Endometrial microvascular endothelial cells (primary cell): Measurements from ENCODE around the gene SEPTIN8.

DNA sequence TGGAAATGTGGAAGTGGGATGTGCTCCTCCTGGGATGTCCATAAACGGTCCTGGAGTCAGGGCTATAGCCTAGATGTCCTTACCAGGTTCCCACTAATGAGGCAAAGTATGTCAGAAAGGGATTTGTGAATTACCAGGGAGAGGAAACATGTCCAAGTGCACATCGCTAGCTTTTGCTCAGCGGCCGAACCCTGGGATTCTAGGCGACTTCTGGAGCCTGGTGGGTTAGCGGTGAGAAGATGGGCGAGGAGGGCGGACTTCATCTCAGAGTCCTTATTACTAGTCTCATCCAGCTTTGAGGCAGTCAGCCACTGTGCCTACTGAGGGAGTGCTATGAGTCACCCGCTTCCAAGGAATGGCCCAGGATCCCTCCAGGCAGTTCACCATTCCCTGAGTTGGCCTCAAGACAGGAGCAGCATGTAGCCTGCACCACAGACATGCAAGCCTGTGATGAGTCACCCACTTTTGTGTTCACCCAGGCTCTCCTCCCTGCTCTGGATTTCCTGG is 20.0 kb downstream of the SLC22A5 start:
- RAMPAGE, long total RNA, result no peak

GRCh38 chr5:132410106-132410289 is 40.5 kb downstream of the SLC22A5 start:
- RAMPAGE, long total RNA, result no peak

DNA sequence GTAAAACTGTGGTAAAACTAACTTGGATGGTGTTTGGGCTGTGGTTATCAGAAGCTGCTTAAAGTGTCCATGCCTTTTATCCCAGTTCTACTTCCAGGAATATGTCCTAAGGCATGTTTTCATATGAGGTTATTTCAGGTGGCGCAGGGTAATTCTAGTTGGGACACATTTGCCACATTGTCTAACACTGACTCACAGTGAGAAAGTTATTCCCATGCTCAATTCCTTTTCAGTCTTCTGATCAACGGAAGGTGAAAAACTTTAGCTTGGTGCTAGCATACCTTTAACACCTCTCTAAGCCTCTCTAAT is 45.5 kb downstream of the SLC22A5 start:
- RAMPAGE, long total RNA, result no peak

DNA sequence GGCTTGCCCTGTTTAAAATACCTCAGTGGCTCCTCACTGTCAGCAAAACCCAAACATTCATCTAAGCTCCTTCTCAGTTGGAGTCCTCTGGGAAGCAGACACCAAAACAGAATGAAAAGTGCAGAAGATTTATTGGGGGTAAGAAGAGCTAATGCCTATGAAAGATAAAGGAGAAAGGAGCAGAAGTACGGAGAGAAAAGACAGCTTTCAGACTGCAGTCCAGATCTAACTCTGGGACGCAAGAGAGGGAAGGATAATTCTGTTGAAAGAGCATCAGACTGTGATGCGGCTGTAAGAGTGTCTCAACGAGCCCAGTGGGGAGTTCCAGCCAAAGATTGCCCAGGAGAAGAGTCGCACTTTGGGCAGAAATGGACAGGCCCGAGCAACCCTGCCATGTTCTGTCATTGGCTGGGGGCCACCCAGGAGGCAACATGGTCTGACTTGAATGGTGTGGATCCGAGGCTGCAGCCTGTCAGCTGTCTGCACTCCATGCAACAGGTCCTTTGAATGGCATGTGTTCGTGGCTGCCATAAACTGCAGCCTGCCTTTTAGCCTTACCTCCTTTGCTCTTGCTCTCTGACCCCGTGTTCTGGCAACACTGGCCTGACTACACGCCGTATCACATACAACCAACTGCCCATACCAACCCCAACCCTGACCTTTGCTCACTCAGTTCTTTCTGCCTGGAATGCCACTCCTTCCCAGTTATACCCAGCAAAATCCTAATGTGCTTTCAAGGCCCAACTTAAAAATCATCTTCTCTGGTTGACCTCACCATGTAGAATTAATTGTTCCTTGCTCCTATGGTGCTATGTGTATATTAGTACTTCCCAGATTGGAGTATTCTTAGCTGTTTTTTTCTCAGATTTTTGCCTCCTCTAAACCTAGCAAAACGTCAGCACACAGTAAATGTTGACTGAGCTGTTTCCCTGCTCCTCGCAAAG is 55.8 kb downstream of the IRF1 start:
- RAMPAGE, long total RNA, result no peak

DNA sequence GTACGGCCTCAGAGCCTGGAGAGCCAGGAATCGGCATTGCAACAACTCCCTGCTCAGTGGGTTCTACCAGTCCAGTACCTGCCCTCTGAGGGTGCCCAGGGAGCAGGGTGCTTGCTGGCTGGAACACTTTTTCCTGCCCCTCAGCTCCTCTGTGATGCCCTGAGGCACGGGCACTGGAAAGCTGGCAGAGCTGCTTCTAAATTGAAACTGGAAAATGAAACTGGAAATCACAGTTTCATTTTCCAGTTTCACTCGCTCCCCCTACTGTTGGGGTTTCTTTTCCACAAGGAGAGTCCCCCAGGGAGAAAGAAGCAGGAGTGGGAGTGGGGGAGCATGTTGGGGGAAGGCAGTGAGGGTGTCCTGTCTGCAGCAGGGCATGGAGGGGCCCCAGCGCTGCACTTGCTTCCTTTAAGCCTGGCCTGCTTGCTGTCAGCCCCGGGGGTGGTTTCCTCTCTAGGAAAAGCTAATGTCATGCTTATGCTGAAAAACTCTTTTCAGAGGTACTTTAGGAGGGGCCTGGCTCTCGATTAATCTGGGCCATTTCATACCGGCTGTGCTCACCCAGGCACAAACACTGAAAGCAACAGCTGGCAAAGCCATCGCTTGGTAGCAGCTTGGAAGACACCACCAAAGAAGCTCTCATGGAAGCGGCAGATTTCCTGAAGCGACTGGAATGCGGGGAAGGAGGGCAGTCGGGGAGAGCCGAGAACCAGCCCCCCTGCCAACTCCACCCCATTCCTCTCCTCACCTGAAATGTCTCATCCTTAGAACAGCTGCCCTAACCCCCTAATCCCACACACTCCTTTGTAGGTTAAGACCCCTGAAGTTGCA is 26.2 kb downstream of the IRF1 start:
- RAMPAGE, long total RNA, result no peak

GRCh38 chr5:132470497-132471330 is 19.9 kb downstream of the IRF1 start:
- RAMPAGE, long total RNA, result no peak

DNA sequence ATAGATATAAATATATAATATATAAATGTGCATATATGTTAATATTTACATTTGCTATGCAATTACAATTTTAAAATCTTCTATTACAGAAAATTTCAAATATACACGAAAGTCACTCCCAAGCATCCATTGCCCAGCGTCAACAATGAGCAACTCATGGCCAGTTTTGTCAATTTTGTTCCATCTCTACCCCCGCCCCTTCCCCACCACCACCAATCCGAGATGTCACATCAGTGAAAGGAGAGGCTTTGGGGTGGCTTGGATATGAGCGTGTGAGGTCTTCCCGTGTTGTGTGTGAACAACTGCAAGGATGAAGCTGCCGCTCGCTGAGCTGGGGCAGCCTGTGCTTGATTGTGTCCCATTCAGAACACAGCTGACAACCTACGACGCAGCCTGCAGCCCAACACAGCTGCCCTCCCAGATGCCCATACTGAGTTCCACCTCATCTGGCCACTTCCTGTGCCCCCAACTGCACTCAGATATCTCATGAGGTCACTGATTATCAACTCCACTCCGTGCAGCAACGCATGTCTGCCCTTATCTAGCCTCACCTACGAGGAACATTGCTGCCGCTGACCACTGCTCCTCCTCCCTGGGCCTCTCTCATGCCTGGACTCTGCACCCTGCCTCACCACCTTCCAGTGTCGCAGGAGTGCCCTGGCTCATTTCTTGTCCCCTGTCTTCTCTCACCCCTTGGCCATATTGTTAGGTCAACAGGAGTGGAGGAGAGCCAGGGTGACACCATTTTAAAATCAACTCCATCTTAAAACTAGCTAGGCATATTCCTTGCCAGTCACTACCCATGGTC is 7.4 kb upstream of the IL4 start:
- RAMPAGE, long total RNA, result no peak

DNA sequence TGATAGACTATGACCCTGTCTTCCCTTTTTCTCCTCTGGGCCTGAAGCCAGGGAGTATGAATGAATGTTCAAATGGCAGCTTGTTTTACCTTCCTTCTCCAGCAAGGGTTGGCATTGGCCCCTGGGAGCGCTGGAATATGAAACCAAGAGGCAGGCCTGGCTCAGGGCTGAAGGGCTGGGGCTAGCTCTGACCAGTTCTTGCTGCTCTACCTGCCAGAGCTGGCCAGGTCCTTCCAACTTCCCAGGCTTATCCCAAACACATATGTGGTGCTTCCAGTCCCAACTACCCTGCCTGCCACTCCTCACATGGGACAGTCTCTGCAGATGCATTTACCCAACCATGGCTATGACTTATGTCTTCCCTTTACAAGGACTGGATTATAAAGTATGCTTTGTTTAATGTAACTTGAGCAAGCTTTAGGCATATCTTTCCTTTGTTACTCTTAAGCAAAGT is 6.0 kb downstream of the CCNI2 start:
- RAMPAGE, long total RNA, result no peak

GRCh38 chr5:132771405-132771989 is 5.5 kb downstream of the SEPTIN8 start:
- RAMPAGE, long total RNA, result no peak

DNA sequence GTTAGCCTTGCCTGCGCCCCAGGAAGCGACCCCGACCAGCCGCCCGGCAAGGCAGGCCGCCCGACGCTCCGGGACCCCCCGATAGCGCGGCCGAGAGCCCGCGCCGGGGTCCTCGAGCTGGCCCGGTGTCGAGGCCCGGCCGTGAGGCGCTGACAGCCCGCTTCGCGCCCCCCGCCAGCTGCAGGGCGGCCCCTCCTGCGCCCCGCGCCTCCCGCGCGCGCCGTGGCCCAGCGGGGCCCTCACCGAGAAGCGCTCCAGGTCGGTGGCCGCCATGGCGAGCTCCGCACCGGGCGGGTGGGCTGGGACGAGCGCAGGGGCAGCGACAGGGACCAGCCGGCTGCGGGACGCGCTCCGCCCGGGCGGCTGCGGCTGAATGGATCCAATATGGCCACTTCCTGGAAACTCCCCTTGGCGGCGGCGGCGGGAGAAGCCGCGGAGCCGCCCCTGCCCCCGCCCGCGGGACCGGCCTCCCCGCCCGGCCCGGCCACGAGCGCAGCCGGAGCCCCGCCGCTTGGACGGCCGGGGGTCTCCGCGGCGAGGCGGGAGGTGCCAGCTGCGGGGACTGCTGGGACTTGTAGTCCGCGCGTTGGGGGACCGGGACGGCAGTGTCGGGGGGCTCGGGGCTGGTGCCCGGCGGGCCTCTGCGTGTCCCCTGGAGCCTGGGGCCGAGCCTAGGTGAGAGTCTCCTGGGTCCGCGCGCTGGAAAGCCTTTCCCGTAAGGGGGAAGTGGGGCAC is at the start of gene SEPTIN8:
TSS of gene SEPTIN8 (minus strand) at position 375 of the 735 bp plus-strand sequence.
- RAMPAGE, long total RNA, result no peak

DNA sequence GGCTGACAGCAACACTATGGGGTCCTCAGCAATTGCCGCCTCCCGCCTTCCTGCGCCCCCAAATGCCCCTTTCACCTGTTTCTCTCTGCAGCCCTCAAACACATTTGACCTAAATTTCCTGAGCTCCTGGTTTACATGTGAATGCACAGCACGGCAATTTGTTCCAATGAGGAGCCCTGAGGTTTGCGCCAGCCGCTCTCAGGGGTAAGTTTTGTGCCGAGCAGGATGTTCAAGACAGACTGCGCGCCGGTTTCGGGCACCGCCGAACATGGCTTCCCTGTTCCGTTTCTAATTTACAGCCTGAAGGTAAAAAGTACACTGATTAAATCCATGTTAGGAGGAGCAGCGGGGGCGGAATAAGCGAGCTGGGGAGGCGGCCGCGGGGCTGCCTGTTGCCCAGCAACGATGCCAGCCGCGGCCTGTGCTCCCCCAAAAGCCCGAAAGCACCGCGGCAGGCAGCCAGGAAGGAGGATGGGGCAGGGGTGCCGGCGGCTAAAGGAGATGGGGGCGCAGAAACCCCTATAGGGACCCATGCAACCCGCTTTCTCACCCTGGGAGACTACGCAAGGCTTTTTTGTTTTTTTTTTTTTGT is 6.3 kb downstream of the SOWAHA start:
- RAMPAGE, long total RNA, result no peak

DNA sequence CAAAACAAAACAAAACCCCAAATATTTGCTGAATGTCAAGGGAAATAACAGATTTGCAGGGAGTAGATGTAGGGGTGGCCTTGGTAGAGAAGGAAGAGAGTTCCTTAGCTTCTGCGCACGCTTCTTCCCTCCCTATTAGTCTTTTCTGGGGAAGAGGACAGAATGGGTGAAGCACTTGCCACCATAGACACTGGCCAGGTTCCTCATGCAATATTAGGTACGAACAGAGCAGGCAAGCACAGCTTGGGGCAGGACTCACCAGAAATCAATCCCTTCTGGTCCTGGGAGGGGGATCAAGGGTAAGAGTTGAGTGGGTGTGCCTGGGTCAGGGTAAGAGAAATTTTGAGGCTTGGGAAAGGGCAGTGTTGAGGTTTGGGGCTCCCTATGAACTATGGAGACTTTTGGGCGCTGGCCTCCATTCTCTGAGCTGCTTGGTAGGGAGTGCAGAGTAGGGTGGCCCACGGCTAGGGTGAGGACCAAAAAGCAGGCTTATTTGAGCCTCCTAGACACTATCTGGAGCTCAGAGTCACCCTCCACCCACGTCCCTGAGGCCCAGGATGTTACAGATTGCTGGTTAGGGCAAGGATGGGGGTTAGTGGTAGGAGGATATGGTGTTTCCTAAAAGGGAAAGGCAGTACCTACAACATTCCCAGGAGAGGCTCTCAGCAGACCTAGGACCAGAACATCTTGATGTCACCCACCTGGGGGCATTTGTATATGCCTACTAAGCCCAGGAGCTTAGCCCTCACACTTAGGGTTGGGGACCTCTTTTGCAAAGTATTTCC is 2.6 kb downstream of the SHROOM1 start:
- RAMPAGE, long total RNA, result no peak

DNA sequence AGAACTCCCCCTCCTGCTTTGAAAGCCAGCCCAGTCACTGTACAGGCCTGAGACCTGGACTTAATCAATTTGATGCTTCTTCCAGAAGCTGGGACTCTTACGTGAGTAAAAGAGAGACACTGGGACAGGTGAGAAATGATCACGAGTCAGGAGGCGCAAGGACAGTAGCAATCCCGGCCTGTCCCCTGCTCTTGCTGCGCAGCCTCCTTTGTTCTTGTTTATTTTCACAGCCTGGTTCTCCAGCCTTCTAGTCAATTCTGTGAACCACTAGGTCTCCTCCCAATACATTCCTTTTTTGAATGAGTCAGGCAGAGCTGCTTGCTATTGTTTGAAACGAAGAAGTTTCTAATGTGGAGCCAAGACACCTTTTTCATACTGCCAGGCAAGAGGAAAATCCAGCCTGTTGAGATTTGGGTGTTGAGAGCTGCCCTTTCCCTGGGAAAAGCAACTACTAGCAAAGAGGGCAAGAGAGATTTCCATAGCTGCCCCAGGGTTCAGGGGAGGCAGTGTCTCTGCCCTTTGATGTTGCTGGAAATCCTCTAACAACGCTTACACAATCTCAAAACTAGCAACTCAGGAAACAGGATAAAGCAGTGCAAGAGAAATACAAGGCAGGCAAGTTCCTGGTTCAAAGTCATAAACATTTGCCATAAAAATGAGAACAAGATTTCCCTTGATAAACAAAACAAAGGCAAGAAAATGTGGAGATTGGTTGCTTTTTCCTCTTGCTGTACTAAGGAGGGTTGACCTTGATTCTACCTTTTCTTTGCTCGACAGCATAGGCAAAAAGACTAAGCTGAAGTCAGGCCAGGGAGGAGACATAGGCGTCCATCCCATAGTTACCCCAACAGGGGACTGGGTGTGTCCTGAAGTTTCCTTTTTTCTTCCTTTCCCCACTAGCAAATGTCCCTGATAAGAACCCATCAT is 9.5 kb upstream of the SHROOM1 start:
- RAMPAGE, long total RNA, result no peak

- RAMPAGE, long total RNA, result no peak
Observed at GRCh38 chr5:132867274-132868051, 1.0 kb downstream of the UQCRQ start.

DNA sequence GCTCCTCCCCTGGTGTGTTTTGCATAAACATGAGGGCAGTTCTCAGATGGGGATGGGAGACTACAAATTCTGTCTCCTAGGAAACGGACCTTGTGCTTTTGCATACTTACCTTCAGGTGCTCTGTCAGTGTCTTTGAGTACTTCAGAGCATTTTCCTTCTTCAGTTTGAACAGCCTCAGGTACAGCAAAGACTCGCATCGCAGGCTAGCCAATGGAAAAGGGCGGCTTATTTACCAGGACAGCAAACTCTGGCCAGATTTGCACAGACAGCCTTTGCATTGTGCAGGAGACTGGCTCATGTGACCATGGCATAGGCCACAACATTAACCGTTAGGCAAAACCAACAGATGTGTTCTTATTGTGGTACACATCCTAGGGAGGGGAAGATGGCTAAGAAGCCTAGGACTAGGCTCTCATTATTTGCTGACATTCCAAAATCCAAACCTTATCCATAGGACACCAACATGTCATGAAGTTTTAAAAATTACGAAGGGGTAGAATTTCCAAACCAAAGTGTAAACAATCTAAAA is 12.8 kb downstream of the LEAP2 start:
- RAMPAGE, long total RNA, result no peak

GRCh38 chr5:132892954-132893325 is 19.5 kb downstream of the LEAP2 start:
- RAMPAGE, long total RNA, result no peak

DNA sequence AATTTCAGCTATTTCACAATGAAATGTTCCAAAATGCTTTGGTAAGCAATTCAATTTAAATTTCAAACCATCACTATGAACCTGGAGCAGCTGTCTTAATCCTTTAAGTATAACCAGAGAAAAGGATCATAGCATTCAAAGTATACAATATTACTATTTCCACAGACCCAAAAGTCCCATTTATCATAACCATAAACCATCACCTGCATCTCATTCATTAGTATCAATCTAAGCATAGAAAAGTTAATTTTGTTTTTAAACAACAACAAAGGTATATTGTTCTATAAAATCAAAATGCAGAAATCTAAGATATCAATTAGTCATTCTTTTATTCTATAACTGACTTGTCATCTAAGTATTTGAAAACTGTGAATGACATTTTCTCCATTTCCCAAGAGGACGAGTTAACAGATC is 29.9 kb downstream of the AFF4 start:
- RAMPAGE, long total RNA, result no peak

DNA sequence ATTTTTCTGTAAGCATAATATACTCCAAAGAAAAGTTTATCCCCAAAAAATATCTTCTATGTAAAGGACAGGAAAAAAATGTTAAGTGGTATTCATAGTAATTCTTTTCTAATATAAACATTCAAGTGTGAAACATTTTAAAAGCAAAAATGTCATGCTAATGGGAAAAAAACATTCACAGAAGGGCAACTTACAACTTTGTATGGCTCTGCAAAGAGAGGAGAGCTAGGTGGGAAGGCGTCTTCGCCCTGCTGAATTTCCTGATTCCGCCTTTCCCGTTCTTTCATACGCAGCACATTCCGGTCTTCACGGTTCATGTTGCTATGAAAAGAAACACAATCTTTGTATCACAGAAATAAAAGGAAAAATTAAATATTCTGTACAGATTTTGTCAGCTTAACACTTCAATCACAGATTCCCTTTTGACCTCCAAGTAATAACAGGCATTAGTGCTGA is 26.5 kb downstream of the AFF4 start:
- RAMPAGE, long total RNA, result no peak

- RAMPAGE, long total RNA, result no peak
Observed at GRCh38 chr5:133050223-133051031, 1.4 kb upstream of the HSPA4 start.

DNA sequence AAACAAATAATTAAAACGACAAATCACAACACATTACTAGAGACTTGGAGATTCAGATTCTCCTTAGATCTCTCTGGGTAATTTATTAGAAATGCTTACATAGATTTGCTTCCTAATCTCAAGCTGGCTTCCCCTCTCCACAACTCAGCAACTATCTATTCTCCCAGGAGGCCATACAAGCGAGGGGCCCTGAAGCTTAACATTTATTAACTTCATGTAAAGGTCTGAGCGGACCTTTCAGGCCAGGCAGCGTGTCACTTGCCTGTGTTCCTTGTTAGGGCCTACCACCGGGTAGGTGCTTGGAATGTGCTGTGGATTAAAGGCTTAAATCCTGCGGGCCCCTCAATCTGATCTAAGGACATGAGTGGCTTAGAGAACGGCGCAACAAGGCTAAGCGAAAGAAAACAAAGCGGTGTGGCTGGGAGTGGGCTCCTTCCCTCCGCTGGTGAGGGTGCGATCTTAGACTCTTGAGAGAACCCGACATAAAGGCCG is 735 bp upstream of the HSPA4 start:
- RAMPAGE, long total RNA, result no peak